ENCODE measurements around the gene PARD6B.

GRCh38 chr20:50154193-50154864 lies 806 bp upstream of the PEDS1 start:
- RRBS = no CpG with 5 or more reads among the region's 20 CpGs

DNA sequence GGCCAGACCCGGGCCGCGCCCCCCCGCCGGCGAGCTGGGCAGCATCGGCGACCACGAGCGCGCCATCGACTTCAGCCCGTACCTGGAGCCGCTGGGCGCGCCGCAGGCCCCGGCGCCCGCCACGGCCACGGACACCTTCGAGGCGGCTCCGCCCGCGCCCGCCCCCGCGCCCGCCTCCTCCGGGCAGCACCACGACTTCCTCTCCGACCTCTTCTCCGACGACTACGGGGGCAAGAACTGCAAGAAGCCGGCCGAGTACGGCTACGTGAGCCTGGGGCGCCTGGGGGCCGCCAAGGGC lies 505 bp downstream of the CEBPB start:
- RRBS = 1% methylated on average over 38 of the region's 43 CpGs

GRCh38 chr20:50195037-50196039 lies 4.7 kb downstream of the CEBPB start:
- RRBS = no CpG with 5 or more reads among the region's 20 CpGs

DNA sequence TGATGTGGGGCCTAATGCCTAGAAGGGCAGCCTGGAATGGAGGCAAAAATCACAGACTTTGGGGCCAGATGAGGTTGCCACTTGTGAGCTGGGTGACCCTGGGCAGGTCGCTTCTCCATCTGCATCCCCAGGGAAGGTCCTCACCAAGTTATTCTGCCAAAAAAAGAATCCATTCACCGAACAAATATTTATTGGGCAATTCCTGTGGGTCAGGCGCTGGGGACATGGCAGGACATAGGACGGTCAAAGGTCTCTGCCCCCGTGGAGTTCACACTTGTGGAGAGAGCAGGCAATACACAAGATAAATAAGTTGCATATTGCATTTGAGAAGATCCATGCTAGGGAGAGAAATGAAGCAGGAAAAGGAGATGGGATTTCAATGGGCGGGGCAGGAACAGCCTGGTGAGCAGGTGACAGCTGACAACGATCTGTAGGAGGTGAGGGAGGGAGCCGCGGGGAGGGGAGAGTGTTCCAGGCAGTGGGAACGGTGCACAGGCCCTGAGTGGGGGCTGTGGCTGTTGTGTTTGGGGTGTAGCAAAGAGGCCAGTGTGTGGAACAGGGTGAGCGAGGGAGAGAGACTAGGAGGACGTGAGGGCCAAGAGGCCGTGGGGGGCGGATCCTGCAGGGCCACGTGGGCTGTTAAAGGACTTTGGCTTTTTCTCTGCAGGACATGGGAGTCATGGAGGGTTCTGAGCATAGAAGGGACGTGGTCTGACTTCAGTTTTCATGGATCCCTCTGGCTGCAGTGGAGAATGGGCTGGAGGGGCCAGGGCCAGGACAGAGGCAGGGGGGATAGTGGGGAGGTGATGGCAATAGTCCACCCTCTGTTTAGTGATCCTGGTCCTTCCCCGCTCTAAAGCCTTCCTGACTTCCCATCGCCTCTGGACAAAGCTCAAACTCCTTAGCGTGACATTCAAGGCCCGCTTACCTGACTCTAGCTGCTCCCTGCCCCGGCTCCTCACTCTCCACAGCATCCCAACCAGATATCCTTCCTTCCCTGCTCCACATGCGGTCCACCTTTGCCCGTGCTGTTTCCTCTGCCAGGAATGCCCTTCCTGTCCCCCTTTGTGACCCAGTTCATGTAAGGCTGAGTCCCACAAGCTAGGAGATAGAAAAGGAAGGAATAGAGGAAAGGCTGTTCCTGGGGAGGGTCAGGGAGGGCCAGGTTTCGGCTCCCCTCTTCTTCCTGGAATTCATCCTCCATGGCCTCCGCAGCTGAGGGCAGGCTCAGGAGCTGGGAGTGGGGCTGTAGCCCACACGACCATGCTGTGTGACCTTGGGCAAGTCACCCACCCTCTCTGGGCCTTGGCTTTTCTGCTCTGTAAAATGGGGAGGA lies 115.7 kb downstream of the CEBPB start:
- RRBS = no CpG with 5 or more reads among the region's 26 CpGs

- RRBS = no CpG with 5 or more reads among the region's 19 CpGs
Measured at GRCh38 chr20:50312528-50313703, 122.3 kb downstream of the CEBPB start.

- RRBS = no CpG with 5 or more reads among the region's 10 CpGs
Measured at GRCh38 chr20:50331563-50332414, 141.2 kb downstream of the CEBPB start.

DNA sequence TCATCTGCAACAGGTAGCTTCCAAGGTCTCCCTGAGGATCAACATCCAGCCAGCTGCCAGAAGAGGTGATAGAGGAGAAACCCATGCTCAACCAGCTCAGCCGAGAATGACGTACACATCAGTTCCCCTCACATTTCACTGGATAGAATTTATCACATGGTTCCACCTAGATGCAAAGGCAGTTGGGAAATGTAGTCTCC lies 144.5 kb downstream of the CEBPB start:
- RRBS = no CpG with 5 or more reads among the region's 2 CpGs

DNA sequence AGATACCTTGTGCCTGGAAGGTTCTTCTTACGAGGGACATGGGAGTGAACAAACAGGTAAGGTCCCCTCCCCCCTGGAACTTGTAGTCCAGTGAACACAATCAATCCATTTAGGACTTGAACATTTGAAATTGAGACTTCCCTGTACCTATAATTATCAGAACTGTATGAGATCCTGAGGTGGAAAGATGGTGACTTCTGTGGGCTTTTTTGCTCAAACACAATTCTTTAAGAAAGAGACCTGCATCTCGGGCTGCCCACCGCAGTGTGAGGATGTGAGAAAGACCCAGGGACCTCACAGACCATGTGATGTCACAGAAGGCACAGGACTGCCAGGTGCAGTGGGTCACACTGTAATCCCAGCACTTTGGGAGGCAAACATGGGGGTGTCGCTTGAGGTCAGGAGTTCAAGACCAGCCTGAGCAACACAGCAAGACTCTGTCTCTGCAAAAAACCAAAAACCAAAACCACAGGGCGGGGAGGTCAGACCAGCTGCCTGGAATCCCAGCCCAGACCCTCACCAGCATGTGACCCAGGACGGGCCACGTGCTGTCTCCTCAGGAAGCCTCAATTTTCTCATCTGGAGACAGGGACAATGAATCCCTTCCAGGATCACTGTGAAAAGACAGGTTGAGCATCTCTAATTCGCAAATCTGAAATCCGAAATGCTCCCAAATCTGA lies 159.7 kb upstream of the PTPN1 start:
- RRBS = no CpG with 5 or more reads among the region's 9 CpGs

DNA sequence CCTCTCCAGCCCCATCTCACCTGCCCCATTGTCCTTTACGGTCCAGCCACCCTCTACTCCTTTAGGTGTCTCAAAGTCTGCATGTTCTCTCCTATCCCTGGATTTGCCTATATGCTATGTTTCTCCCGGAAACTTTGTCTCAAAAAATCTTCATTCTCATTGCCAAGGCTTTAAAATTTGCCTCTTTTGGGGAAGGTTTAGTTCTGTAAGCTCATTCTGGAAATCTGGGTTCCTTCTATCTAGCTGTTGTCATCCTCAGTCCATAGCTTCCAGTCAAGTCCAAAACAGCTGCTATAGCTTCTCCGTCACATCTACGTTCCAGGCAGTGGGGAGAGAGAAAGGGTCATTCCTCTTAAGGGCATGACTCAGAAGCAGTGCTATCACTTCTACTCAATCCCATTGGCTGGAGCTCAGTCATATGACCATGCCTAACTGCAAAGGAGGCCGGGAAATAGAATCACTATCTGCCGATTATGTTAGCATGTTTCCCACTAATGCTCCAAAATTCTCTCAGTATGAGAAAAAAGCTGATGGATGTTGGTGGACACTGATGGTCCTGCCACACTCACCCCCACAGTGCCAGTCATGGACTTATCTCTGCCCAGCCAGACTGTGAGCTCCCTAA lies 141.4 kb upstream of the PTPN1 start:
- RRBS = no CpG with 5 or more reads among the region's 6 CpGs

- RRBS = no CpG with 5 or more reads among the region's 6 CpGs
Measured at GRCh38 chr20:50372564-50373054, 137.6 kb upstream of the PTPN1 start.

DNA sequence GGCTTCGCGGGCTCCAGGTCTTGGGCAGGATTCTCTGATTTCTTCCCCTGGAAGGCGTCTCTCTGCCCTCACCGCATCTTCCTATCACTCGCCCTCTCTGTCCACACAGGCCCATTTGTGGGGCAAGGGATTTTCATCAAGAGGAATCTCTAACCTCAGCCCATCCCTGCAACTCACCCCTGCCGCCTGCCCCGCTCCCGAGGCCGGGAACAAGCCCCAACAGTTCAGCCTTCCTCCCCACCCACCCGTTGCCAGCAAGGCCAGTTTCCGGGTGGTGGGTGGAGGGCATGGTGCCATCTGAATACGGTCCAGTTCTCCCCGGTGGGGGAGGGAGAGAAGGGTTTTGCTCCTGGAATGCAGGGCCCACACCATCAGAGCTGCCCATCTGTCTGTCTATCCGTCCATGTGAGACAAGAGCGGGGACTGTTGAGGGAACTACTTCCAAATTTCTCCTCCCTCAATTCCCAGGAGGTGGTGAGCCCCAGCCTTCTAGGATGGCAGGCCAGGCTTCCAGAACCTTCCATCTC lies 79.5 kb upstream of the PTPN1 start:
- RRBS = 34% methylated on average over 5 of the region's 15 CpGs

GRCh38 chr20:50542958-50543776 lies 33.0 kb downstream of the PTPN1 start:
- RRBS = no CpG with 5 or more reads among the region's 6 CpGs

DNA sequence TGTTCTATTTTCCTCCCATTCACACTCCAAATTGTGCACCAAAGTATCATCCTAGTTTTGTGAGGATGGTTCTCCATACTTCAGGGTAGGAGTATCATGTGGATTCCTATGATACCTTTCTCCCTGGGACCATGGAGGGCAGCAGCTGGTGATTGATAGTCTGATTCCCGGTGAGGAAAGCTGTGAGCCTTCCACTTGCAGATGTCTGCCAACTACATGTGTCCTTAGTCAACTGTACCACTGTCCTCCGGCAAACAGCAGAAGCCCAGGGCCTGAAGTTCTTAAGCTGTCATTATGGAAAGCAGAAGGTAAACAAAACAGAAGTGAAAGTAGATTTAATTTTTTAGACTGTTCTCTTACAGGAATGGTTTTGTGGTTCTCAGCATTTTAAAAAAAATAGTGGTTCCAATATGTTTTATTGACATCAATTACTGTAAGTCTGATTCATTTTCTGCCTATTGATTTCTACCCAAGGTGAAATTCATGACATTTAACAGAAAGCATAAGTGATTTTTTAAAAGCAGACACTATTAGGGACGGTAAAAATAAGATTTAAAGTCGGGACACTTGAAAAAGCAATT lies 36.6 kb downstream of the PTPN1 start:
- RRBS = 31% methylated on average over 2 of the region's 4 CpGs

GRCh38 chr20:50652579-50652963 lies 38.8 kb downstream of the RIPOR3 start:
- RRBS = no CpG with 5 or more reads among the region's 9 CpGs

GRCh38 chr20:50655166-50655974 lies 36.0 kb downstream of the RIPOR3 start:
- RRBS = no CpG with 5 or more reads among the region's 17 CpGs

- RRBS = no CpG with 5 or more reads among the region's 7 CpGs
Measured at GRCh38 chr20:50660228-50660878, 31.0 kb downstream of the RIPOR3 start.

DNA sequence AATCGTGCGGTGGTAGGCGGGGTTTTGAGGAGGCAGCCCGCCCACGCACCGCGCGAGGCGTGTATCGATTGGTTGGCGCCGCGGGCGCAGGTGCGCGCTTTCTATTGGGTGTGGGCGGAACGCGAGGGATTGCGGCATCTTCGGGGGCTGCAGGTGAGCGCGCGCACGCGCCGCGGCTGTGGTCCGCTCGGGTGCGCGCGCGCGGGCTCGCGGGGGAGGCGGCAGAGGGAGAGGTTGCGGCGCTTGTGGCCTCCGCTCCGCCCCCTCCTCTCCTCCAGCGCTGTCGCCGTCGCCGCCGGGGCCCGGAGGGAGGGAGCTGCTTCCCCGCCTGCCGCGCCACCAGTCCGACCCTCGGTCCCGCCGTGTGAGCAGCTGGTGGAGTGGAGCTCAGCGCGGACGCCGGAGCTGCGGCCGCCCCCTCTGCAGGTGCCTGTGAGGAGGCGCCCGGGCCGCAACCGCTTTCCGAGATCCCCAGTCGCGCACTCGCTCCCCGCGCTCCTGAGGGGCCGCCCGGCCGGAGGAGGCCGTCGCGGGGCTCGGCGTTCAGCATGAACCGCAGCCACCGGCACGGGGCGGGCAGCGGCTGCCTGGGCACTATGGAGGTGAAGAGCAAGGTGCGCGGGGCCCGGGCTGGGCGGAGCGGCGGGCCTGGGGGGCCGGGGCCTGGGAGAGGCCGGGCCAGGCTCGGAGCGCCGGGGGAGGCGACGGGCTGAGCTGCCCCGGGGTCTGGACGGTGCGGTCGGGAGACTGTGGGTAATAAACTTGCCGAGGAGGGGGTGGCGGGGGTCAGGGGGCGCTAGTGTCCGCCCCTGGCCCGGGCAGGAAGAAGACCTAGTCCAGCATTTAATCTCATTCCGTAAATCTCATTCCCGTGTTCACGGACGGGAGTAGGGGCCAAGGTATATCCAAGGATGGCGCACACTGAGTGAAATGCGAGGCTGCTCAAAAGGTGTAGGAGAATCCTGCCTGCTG lies at the start of gene PARD6B:
TSS of gene PARD6B (plus strand) at position 342 of the 972 bp plus-strand sequence.
- RRBS = 3% methylated on average over 43 of the region's 113 CpGs

DNA sequence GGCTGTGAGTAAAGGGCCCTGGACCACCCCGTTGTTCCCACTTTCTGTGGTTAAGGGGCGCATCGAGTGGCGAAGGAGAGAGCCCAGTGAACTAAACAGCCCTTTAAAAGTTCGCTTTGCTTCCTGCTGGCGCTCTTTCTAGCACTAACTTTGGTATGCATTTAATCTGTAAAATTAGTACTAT lies 723 bp downstream of the PARD6B start:
- RRBS = no CpG with 5 or more reads among the region's 6 CpGs

- RRBS = no CpG with 5 or more reads among the region's 1 CpG
Measured at GRCh38 chr20:50913953-50914633, 17.1 kb downstream of the ADNP start.

- RRBS = no CpG with 5 or more reads among the region's 3 CpGs
Measured at GRCh38 chr20:50927518-50928406, 3.5 kb downstream of the ADNP start.

Data from HGPS cell (cell line).